SP-49 (cell line): ENCODE results near the genes LIN9 and PARP1.

DNA sequence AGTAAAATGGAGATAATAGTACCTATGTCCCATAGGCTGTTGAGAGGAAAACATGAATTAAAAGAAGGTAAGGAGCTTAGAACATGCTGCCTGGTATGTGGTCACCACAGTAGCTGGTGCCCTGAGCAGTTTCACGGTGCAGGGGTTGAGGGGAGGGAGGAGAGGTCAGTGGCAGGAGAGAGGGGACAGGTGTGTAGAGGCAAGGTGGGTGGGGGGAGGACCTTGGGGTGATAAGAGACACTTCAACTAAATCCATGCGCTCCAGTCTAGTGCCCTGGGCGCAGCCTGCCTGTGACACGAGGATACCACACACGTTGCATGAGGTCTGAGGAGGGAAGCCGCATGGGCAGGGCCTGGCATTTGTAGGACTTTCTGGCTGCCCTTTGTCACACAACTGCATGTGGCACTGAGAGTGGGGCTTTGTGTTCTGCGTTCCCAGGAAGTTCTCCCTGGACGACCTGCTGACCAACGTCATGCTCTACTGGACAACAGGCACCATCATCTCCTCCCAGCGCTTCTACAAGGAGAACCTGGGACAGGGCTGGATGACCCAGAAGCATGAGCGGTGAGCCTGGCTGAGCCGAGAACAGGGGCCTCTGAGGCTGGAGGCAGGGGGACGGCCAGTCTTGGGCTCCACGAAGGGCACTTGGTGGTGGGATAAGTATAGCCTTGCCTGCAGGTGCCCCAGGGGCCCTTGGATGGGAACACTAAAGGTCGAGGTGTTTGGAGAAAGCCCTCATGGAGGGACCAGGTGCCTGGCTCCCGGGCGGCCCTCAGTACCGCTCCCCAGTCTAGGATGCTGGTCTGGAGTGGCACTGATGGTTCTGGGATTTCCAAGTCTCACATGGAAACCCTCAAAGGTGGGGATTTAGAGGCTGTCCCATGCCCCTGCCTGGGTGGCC lies 34.4 kb downstream of the EPHX1 start:
- PRO-cap = no peak

DNA sequence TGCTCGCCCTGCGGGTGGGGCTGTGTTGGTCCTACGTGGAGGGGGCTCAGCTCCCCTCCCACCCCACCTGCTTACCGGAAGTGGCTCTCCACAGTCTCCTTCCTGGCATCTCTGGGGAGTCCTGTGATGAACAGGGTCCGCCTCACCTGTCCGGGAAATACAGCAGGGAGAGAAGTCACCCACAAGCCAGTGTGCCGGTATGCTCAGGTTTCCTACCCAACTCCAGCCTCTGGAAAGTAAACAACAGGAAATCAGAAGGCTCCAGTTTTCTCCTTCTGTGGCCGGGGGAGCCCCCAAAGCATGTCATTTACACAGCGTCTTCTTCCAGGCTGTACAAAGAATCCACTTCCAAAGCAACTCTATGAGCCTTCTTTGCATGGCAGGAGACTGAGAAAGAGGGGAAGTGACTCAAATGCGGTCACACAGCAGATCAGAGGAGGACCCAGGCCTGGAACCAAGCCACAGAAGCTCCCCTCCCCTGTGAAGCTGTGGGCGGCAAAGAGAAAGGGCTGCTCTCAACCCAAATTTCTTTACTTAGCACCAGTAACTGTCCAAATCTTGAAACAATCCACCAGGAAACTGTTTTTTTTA lies 16.3 kb downstream of the TMEM63A start:
- PRO-cap = no peak

DNA sequence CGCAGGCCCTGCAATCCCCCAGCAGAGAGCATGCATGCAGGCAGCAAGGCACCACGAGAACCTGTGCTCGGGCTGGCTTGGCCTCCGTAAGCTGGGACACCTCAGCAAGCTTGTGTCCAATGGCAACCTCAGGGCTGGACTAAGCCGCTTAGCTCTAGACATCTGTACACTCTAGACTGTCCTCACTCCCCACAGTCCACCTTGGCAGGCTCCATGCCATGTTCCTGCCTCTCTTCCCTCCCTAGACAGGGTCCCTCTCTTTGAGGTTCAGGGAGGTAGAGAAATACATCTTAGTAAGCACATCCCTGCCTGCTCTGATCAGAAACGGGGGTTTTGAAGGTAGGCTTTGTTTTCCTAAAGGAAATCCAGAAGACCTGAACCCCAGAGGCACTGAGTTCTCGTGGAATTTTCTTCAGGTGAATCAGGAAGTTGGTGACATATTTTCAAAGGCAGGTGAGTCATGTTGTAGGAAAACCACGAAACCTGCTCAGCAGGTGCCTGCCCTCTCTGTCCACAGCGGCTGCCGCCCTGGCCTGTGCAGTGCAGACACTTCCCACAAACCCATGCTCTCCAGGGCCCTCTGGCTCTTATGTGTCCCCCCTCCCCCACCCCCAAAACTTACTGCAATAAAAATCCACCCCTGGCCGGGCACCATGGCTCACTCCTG lies 6.9 kb downstream of the TMEM63A start:
- PRO-cap = no peak

DNA sequence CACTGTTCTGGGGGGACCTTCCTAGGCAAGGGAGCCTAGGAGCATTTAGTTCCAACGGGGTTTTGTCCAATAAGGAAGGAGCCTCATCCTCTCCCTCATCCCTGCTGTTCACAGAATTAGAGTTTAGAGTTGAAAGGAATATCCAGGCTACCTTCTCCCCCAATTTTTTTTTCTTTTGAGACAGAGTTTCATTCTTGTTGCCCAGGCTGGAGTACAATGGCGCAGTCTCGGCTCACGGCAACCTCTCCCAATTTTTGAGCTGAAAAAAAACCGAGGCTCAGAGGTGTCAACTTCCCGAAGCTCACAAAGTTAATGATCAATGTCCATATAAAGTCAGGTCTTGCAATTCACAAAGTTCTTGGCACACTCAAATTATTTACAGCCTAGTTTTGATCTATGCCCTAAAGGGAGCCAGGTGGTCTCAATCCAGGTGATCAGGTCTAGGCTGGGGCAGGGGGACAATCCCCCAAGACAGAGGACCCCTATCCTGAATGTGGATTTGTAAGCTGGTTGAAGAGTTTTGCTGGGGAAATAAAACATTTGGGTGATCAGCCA lies 788 bp upstream of the LEFTY1 start:
- PRO-cap = no peak

- PRO-cap = no peak
Observed at GRCh38 chr1:225939470-225940031, 1.5 kb downstream of the LEFTY2 start.

DNA sequence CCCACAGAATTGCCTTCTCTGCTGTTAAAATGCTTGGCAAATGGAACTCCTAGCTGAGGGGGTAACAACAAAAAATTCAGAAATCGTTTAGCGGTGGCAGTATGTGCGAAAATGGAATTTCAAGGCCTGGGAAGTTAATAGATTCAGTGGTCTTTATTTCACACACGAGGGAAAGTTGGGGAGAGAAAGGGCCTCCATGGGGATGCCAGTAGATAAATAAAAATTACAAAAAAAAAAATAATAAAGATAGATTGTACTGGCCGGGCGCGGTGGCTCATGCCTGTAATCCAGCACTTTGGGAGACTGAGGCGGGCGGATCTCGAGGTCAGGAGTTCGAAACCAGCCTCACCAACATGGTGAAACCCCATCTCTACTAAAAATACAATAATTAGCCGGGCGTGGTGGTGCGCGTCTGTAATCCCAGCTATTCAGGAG lies 1.2 kb upstream of the SDE2 start:
- PRO-cap = no peak

GRCh38 chr1:226067394-226067726 lies 4.8 kb downstream of the H3-3A start:
- PRO-cap = no peak

DNA sequence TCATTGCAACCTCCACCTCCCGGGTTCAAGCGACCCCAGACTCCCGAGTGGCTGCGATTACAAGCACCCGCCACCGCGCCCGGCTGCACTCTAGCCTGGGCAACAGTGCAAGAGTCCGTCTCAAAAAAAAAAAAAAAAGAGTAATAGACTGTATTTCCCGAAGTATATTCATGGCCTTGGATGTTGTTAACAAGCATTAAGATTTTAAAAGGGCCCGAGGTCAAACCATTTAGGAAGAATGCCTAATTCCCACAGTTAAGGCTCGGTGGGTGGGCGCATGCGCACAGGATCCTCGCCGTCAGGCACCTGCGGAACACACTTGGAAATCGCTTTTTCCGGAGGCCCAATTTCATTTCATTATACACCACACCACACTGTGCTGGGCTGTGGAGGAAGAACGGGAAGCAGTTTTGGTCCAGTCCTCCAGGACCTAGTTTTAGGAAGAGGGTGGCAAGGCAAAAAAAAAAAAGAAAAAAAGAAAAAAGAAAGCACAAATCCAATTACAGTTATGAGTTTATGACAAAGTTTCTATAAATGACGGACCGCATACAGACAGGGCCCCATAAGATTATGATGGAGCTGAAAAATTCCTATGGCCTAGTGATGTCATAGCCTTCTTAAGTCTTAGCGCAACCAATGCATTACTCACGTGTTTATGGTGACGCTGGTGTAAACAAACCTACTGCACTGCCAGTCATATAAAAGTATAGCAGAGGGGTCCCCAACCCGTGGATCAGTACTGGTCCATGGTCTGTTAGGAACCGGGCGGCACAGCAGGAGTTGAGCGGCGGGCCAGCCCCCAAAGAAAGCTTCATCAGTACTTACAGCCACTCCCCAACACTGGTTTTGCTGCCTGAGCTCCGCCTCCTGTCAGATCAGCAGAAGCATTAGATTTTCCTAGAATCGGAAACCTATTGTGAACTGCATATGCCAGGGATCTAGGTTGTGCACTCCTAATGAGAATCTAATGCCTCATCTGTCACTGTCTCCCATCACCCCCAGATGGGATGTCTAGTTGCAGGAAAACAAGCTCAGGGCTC lies 38.2 kb downstream of the H3-3A start:
- PRO-cap = no peak

DNA sequence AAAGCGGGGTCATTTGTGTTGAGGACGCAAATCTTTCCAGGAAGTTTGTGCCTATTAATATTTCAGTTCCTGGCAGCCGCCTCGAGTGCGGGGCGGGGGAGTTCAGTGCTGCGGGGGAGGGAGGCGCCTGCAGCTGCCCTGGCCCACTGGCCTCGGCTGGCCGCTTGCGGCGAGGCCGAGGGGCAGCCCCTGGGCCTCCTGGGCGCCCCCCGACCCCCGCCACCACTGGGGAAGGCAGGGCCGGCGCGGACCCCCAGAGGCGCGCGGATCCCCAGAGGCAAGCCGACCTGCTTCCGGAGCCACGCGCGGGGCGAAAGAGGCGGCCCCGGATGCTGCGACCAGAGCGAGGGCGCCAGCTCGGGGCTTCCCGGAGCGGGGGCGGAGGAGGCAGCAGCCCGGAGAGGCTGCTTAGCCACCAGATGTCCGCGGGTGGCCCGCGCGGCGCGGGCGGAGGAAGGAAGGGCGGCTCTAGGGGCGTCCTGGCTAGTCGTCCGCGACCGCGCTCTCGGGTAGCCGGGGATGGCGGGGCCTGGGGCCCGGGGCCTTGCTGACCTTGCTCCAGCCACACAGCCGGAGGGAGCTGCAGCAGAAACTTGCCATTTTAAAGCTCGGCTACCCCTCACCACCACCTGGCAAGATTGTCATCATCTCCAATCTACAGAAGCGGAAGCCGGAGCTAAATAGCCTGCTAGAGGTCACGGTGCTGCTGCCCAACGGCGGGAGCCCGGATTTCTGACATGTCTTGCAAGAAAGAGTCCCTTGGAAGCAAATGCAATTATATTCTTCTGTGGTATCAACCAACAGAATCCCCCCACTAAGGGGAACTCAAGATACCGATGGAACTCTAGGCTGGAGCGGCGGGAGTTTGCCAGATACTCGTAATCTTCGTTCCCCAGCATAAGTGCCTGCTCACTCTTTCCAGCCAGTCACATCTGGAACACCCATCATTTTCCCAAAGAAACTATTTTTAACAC lies 48.1 kb downstream of the H3-3A start:
- PRO-cap = unidirectional peak, plus-strand start at position 105 of the sequence; bidirectional peak, plus-strand start at position 418 of the sequence, minus-strand start at position 312 of the sequence

- PRO-cap = no peak
Observed at GRCh38 chr1:226120680-226121034, 58.1 kb downstream of the H3-3A start.

- PRO-cap = unidirectional peak, plus-strand start at chr1:226122054; unidirectional peak, plus-strand start at chr1:226122067; unidirectional peak, plus-strand start at chr1:226122133; unidirectional peak, plus-strand start at chr1:226122190
Observed at GRCh38 chr1:226122033-226122224, 59.4 kb downstream of the H3-3A start.

DNA sequence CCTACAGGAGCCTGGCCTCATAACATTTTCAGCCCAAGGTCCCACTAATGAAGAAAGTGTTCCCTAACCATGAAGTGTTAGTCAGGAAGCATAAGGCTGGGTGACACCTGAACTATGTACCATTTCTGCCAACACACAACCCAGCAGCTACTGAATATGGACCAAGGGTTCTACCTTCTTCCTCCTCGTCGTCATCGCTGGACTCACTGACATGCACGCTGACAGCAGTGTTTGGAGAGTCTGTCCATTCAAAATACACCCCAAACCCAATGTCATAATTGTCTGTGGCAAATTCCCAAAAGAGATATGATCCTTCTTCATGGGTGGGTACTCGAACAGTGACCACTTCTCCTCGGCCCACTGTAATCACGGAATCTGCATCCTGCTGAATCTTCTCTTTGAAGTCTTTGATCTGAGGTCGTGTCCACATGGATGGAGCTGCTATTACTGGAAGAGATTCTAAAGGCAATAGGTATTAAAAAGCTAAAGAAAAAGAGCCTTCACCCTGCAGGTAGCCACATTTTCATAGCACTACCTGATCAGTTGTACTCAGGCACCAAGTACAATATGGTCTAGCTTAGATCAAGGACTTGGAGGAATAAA lies 34.3 kb downstream of the ACBD3 start:
- PRO-cap = no peak

DNA sequence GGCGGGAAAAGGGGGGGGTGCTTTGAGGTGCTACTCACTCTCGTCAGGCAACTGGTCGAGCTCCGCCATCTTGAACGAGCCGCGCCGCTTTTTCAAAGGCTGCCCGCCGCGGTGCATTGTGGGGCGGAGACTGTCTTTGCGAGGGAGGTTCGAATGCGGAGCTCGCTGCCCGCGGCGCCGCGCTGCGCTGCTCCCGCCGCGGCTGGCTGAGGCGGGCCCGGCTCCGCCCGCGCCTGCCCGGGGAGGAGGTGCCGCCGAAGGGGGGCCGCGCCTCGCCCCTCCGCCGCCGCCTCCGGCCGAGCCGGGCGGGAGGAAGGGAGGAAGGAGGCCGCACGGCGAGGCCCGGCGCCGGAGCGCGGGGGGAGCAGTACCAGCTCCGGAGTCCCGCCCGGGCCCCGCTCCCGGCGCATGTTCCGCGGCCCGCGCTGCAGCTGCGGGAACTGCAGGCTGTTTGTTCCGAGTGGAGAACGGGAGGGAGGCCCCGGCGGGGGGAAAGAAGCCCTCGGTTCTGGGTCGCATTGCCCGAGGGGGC lies at the start of gene LIN9:
TSS of gene LIN9 (minus strand) at position 94 of the 532 bp plus-strand sequence.
- PRO-cap = bidirectional peak, plus-strand start at position 116 of the sequence, minus-strand start at position 67 of the sequence

- PRO-cap = bidirectional peak, plus-strand start at chr1:226408369, minus-strand start at chr1:226408090
Observed at GRCh38 chr1:226407447-226408706, at the start of gene PARP1. Gene PARP1 (minus strand): TSS chr1:226408093.

- PRO-cap = no peak
Observed at GRCh38 chr1:226542492-226542861, 6.1 kb upstream of the STUM start.

- PRO-cap = no peak
Observed at GRCh38 chr1:226568013-226568800, 19.6 kb downstream of the STUM start.

DNA sequence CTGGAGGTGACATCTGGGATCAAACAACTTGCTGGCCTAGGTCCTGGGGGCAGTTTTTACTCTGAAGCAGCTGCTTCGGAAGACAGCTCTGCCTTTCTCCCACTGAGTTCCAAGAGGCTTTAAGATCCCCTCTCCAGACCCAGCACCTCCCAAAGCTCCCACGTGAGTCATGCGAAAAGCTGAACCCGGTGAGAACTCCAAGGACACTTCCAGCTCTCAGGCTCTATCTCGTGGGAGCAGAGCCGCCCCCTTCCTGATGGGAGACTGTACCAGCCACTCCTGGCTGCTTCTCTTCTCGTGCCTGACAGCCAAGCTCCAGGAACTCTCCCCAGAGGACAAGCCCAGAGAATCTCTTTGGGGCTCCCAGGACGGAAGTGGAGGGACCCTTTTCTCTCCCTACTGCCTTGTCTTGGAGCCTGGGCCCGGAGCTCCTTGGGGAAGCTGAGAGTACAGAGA lies 40.5 kb downstream of the STUM start:
- PRO-cap = no peak

DNA sequence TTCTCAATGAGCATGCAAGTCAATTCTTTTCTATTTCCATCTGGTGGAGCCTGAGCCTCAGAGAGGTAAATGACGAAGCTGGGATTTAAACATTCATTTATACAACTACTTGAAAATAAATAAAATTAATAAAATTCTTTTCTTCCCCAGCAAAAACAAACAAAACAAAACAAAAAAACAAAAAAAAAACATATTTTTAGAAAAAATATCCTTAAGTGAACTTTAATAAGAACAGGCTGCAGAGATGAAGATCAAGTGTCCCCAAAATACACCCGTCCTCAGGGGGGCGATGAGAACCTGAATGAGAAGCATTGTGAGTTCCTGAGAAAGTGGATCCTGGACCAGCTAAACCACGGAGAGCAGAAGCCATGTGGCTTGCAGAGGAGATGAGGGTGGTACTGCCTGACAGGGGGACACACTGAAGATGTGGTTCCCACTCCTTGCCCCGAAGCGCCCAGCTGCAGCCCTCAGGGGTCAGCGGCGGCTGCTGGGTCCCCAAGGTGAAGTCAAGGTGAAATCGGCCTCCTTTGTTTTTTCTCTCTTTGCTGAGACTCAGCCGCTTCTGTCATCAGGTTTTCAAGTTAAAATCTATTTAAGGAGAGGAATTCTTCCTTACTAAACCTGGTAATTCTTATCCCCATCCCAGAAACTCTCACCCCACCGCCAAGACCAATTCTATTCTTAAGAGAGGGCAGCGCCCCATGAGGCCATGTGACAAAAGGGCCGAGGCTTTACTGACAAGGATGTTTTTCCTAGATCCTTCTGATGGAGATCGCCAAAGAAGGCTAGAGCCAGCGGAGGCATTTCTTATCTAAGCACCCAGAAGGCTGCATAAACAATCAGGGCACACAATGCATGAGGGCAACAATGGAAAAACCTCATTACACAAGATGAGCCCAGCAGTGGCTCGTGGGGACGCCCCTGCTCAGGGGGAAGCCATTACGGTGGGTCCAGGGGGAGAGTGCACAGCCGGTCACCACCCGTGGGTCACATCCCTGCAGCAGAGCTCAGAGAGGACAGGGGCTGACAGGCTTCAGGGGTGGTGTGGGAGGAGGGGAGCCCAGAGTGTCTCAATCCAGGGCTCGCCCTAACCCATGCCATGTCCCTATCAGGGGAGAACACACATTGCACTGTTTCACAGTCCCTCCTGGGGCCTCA lies 89.0 kb downstream of the ITPKB start:
- PRO-cap = no peak

GRCh38 chr1:226655113-226655700 lies 83.9 kb downstream of the ITPKB start:
- PRO-cap = no peak

GRCh38 chr1:226675877-226676747 lies 63.0 kb downstream of the ITPKB start:
- PRO-cap = no peak